HT1080 (cell line): ENCODE measurements around a stretch of chr16.

GRCh38 chr16:695166-696219, 5.3 kb upstream of the WDR24 start:
RAMPAGE:
- cytosol, long total RNA, result no peak
- long total RNA, result no peak
- nucleus, long total RNA, result no peak

DNA sequence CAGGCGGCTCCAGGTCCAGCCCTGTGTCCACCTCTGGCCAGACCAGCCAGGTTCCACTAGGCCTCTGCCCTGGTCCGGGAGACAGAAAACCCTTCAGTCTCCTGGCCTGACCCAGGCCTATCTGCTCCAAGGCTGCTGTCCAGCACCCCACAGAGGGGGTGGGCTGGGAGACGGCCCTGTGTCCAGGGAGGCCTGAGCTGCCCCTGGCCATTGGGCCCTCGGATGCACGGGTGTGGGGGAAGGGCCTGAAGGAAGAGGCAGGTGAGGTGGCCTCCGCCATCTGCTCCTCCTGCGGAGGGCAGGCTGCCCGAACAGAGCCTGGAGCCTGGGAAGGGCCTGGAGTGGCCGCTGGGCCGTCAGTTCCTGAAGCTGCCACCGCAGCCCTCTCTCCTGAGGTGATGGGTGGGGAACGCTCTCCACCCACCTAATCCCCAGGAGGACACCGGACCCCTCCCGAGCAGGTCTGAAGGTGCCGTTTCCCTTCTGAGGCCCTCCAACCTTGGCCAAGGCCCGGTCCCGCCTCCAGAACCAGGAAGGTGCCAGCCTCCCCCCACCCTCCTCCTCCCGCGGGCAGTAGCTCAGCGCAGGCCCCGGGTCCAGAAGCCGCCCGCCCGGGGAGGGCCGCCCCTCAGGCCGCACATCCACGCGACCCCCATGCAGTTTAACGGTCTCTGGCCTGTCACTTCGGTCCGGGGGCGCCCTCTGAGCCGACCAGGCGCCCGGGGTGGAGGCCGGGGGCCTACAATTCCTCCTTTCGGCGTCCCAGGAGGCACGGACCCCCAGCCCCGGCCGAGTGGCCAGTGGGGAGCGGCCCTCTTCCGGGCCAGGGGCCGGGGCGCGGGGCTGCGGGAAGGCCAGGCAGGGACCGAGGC, 892 bp downstream of the FBXL16 start:
RAMPAGE:
- cytosol, long total RNA, result no peak
- long total RNA, result no peak
- nucleus, long total RNA, result no peak

GRCh38 chr16:705345-705663, 297 bp downstream of the FBXL16 start:
RAMPAGE:
- cytosol, long total RNA, result no peak
- long total RNA, result no peak
- nucleus, long total RNA, result no peak

GRCh38 chr16:706999-707765, 1.6 kb upstream of the FBXL16 start:
RAMPAGE:
- cytosol, long total RNA, result no peak
- long total RNA, result no peak
- nucleus, long total RNA, result no peak

DNA sequence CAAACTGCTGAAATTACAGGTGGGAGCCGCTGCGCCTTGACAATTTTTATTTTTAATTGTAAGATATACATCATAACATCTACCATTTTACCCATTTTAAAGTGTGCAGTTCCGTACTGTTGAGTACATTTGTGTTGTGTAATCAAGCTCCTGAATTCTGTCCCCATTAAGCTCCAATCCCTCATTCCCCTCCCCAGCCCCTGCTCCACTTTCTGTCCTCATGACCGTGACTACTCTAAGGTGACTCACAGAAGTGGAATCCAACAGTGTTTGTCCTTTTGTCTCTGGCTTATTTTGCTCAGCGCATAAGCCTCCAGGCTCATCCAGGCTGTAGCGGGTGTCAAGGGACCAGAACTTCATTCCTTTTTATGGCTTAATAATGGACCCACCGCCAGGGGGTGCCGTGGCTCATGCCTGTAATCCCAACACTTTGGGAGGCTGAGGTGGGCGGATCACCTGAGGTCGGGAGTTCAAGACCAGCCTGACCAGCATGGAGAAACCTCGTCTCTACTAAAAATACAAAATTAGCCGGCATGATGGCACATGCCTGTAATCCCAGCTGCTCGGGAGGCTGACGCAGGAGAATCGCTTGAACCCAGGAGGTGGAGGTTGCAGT, 2.2 kb upstream of the METRN start:
RAMPAGE:
- cytosol, long total RNA, result no peak
- long total RNA, result no peak
- nucleus, long total RNA, result no peak

DNA sequence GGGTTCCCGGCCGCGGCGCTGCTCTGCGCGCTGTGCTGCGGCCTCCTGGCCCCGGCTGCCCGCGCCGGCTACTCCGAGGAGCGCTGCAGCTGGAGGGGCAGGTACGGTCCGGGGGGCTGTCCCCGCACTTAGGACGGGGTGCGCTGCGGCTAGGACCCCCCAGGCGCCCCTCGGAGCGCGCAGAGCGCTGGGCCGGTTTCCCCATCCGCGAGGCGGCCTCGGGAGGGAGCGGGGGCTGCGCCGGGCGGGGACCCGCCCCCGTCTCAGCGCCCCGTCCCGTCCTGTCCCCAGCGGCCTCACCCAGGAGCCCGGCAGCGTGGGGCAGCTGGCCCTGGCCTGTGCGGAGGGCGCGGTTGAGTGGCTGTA, 358 bp downstream of the METRN start:
RAMPAGE:
- cytosol, long total RNA, result no peak
- long total RNA, result no peak
- nucleus, long total RNA, result no peak

DNA sequence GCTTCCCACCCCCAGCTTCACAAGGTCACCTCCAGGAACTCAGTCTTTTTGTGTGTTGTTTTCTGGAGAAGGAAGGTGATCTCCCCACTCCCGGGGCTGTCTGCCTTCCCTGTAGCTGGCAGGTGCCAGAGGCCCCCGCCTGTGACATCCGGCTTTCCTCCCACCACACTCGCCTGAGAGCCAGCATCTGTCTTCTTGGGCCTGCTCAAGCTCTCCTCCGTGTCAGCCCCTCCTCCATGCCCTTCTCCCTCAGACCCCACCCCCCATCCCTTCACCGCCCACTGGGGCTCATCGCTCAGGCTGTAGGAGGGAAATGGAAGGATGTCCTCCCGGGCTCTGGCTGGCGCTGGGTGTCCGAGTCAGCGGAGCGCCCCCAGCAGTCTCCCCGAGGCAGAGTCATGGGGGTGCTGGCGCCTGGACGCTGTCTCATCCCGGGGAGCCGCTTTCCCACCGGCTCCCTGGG, 624 bp upstream of the ANTKMT start:
RAMPAGE:
- cytosol, long total RNA, result no peak
- long total RNA, result no peak
- nucleus, long total RNA, result no peak

GRCh38 chr16:976795-977857, 4.4 kb upstream of the SOX8 start:
RAMPAGE:
- cytosol, long total RNA, result no peak
- long total RNA, result no peak
- nucleus, long total RNA, result no peak

DNA sequence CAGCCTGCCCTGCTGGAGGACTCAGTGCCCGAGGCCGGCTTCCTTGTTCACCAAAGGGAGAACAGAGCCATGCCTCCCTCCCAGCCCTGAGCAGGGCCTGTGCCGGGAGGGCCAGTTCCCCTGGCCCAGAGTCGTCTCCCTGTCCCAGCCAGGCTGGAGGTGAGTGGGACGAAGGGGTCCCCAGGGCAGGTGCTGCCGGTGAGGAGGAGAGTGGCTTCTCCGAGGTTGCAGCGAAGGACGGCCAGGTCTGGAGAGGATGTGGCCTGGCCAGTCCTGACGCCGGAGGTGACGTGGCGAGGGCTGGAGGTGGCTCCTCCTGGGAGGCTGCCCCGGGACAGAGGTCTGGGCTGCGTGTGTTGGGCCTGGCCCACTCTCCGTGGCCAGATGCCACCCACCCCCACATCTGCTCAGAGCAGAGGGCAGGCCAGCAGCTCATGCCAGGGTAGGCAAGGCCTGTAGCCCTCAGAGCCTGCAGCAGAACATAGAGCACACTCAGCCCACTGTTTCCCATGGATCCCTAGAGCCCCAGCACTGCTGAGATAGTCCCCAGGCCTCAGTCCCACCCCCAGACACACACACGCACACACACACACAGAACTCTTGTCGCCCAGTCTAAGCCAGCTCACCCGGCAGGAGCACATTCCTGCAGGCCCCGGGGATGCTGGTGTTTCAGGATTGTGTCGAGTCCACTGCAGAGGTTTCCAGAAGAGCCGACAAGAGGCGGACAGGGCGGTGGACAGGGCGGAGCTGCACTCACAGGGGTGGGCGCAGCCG, 33.1 kb downstream of the SOX8 start:
RAMPAGE:
- cytosol, long total RNA, result no peak
- long total RNA, result no peak
- nucleus, long total RNA, result no peak

RAMPAGE:
- cytosol, long total RNA, result no peak
- long total RNA, result no peak
- nucleus, long total RNA, result no peak
These were observed 918 bp downstream of the SSTR5 start for GRCh38 chr16:1073227-1074103.

GRCh38 chr16:1156247-1157189, 3.6 kb downstream of the CACNA1H start:
RAMPAGE:
- cytosol, long total RNA, result no peak
- long total RNA, result no peak
- nucleus, long total RNA, result no peak

DNA sequence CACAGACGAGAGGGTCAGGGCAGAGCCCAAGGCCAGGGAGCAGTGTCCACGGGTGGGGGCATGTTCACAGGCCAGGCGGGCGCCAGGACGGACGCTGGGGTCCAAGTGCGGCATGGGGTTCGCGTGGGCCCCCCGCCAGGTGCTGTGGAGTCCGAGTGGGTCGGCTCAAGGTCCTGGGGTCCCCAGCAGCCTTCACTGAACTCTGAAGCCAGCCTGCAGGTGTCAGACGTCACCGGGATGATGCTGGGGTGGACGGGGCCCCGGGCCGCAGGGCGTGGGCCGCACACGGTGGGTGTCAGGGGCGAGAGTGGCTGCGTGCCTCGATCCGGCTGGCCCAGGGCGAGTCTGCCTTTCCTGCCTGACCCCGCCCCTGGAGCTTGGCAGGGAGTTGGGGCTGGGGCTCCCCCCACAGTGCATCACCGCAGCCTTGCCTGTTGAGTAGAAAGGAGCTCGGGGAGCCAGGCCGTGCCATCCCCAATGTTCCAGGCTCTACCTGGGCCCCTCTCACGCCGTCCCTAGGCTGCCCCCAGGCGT, 19.0 kb downstream of the CACNA1H start:
RAMPAGE:
- cytosol, long total RNA, result no peak
- long total RNA, result no peak
- nucleus, long total RNA, result no peak

GRCh38 chr16:1291232-1291948, 18.0 kb upstream of the UBE2I start:
RAMPAGE:
- cytosol, long total RNA, result no peak
- long total RNA, result no peak
- nucleus, long total RNA, result no peak

GRCh38 chr16:1419949-1420561, 492 bp downstream of the UQCC4 start:
RAMPAGE:
- cytosol, long total RNA, result no peak
- long total RNA, result no peak
- nucleus, long total RNA, result no peak

GRCh38 chr16:1445801-1446436, 1.6 kb upstream of the CCDC154 start:
RAMPAGE:
- cytosol, long total RNA, result no peak
- long total RNA, result no peak
- nucleus, long total RNA, result no peak

DNA sequence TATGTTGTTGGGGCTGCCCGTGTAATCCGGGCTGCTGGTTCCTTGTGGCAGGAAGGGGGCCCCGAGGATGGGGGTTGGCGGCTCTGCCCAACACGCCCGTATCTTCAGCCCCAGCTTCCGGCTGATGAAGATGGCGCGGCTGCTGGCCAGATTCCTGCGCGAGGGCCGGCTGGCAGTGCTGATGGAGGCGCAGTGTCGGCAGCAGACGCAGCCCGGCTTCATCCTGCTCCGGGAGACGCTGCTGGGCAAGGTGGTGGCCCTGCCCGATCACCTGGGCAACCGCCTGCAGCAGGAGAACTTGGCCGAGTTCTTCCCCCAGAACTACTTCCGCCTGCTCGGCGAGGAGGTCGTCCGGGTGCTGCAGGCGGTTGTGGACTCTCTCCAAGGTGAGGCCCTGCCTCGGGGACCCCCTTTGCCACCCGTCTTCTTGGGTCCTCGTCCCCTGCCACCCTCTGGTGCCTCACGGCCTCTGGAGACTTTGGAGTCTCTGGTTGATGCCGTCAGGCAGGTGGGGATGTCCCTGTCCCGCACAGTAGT, 2.1 kb downstream of the TELO2 start:
RAMPAGE:
- cytosol, long total RNA, result no peak
- long total RNA, result no peak
- nucleus, long total RNA, result no peak

RAMPAGE:
- cytosol, long total RNA, result no peak
- long total RNA, result no peak
- nucleus, long total RNA, result no peak
These were observed 19.6 kb downstream of the IFT140 start for GRCh38 chr16:1591974-1592869.

DNA sequence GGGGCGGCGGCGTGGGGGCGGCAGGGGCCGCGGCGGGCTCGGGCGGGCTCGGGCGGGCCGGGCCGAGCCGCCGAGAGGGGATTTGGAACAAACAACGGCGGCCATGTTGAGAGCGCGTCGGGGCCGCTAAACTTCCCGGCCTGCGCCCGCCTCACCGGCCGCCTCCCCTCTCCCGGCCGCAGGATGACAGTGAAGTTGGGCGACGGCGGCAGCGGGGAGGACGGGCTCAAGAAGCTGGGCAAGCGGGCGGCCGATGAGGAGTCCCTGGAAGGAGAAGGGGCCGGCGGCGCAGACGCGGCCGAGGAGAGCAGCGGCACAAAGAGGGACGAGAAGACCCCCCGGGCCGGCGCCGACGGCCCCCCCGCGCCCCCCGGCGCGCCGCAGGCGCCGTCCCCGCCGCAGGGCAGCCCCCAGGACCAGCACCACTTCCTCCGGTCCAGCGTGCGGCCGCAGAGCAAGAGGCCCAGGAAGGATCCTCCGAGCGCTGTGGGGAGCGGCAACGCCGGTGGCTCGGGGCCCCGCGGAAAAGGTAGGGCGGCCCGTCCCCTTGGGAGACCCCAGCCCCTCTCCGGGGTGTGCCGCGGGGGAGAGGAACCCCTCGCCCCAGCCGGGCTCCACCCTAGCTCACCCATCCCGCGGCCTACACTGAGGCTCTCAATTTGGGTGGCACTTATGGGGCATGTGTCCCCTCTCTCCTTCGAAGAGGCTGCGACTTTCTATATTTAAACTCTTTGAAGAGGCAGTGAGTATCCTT, 2.5 kb downstream of the CRAMP1 start:
RAMPAGE:
- cytosol, long total RNA, result no peak
- long total RNA, result no peak
- nucleus, long total RNA, result no peak

DNA sequence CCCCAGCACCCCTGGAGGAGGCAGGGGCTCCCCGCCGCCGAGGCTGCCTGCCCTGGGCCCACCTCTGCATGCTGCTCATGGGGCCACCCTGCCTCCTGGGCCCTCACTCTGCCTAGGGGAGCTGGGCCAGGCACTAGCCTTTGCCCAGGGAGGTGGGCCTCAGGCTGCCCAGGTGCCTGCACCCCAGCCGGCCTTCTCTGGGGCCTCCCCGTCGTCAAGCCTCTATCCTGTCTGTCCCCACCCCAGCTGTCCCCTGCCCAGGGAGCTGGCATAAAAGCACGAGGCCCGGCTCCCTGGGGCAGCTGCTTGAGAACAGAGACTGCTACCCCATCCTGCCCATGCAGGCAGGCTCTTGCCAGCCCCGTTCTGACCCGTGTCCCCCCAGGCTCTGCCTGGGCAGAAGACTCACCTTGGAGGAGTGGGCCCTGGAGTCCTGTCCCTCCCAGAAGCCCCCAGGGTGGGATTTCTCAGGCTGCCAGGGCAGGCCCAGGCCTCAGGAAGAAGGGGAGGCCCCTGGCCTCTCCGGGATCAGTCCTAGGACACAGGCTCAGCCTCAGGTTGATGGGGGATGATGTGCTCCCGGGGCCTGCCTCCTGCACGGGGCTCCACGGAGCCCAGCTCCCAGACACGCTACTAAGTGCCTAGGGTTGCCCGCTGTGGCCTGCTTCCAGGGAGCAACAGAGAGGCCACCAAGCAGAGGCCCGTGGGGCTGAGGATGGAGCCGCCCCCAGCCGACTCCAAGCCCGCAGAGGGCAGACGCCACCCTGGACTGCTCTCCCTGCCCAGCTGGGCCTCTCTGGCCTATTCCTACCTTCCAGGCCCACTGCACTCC, 2.0 kb downstream of the NME3 start:
RAMPAGE:
- cytosol, long total RNA, result no peak
- long total RNA, result no peak
- nucleus, long total RNA, result no peak

DNA sequence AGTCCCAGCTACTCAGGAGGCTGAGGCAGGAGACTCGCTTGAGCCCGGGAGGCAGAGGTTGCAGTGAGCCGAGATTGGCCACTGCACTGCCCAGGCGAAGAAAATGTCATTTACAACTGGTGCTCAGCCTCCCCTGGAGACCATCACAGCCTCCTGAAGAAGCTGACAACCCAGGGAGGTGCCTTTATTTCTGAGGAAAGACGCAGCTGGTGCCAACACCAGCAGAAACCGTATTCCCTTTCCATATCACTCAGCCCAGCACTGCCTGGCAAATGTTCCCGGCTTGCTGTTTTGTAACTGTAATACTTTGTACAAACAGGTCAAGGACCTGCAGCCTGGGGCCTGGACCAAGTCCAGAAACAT, 1.4 kb downstream of the HAGH start:
RAMPAGE:
- cytosol, long total RNA, result no peak
- long total RNA, result no peak
- nucleus, long total RNA, result no peak